Measurements from ENCODE around the gene SRRM3.

GRCh38 chr7:76201497-76202123 lies at the start of gene SRRM3:
Gene SRRM3, plus strand, starts transcription at chr7:76201896.
- PRO-cap, result no peak
- RAMPAGE, long total RNA, 2 experiments, result no peak in any of the 2 experiments

GRCh38 chr7:76282429-76283190 lies 19.9 kb upstream of the HSPB1 start:
- PRO-cap, result bidirectional peak, plus-strand start at chr7:76282646, minus-strand start at chr7:76282528
- RAMPAGE, long total RNA, 2 experiments, result no peak in any of the 2 experiments

- PRO-cap, result no peak
- RAMPAGE, long total RNA, 2 experiments, result no peak in any of the 2 experiments
Observed at GRCh38 chr7:76292458-76292696, 10.1 kb upstream of the HSPB1 start.

DNA sequence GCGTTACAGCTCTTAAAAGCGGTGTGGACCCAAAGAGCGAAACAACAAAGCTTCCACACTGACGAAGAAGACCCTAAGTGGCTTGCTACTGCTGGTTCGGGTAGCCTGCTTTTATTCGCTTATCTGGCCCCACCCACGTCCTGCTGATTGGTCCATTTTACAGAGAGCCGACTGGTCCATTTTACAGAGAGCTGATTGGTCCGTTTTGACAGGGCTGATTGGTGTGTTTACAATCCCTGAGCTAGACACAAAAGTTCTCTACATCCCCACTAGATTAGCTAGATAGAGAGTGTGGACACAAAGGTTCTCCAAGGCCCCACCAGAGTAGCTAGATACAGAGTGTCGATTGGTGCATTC lies 6.4 kb downstream of the HSPB1 start:
- PRO-cap, result no peak
- RAMPAGE, long total RNA, 2 experiments, result no peak in any of the 2 experiments

DNA sequence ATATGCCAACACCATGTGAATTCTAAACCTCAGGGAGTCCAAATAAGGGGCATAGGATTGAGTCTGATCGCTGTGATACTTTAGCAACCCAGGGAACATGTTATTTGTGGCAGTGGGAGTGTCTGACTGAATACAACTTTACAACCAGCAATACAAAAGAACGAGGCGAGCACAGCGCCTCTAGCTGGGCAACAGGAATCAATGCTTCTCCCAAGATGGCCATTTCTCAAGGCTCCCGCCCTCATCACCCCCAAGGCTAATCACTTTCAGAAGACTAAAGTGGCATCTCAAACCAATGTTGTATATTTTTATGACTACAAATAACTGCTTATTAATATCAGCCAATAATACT lies 28.1 kb downstream of the YWHAG start:
- PRO-cap, result no peak
- RAMPAGE, long total RNA, 2 experiments, result no peak in any of the 2 experiments

GRCh38 chr7:76357400-76357972 lies 1.3 kb downstream of the YWHAG start:
- PRO-cap, result no peak
- RAMPAGE, long total RNA, 2 experiments, result no peak in any of the 2 experiments

DNA sequence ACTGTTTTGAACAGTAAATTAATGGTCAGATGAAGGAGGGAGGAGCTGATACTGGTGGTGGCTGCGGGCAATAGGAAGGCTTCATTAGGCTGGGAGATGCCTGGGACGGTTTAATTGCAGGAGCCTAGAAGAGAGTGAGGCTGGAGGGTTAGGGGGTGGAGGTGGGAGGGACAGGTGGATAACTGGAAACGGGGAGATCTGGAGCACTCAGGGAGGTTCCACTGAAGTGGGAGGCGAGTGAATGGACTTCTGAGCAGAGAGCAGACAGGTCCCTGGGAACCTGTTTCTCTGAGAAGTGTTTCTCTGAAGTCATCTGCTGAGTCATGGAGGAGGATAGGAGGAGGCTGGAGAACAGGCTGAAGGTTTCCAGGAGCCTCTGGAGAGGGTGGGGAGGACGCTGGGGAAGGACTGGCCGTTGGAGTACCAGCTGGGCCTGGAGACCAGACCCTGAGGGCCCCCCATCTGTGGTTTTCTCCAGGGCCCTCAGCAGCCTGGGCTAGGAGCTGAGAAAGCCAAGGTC lies 14.4 kb upstream of the YWHAG start:
- PRO-cap, result no peak
- RAMPAGE, long total RNA, 2 experiments, result no peak in any of the 2 experiments

- PRO-cap, result no peak
- RAMPAGE, long total RNA, 2 experiments, result no peak in any of the 2 experiments
Observed at GRCh38 chr7:77068527-77069083, 6.2 kb upstream of the SPDYE18 start.

GRCh38 chr7:77202432-77203008 lies 2.9 kb upstream of the FGL2 start:
- PRO-cap, result no peak
- RAMPAGE, long total RNA, 2 experiments, result no peak in any of the 2 experiments

- PRO-cap, result no peak
- RAMPAGE, long total RNA, 2 experiments, result no peak in any of the 2 experiments
Observed at GRCh38 chr7:77225465-77226188, 26.0 kb upstream of the FGL2 start.

DNA sequence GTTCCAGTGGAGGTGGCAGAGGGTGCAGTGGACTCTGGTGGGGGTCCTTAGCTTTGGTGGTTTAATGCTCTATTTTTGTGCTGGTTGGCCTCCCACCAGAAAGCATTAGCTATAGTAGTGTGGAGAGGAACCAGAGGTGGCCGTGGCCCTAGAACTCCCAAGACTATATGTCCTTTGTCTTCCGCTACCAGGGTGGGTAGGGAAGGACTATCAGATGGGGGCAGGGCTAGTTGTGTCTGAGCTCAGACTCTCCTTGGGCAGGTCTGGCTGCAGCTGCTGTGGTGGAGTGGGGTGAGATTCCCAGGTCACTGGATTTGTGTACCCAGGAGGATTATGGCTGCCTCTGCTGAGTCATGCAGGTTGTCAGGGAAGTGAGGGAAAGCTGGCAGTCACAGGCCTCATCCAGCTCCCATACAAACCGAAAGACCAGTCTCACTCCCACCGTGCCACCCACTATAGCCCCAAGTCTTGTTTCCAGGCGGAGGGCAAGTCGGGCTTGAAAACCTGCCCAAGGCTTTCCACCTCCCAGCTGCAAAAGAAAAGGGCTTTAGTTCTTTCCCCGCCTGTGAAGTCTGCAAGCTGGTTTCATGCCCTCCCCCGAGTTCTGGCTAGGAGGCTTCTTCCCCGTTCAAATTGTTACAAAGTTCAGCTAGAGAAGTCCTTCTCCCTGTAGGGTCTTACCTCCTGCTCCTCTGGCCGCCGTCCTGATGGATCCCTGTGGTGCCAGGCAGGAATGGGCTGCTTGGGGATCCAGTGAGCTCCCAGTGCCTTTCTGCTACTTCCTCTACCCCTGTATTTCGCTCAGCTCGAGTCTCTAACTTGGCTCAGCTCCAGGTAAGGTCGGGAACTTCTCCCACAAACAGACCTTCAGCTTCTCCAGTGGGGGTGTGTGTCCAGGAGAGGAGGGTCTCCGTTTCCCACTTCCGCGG lies 106.7 kb upstream of the FGL2 start:
- PRO-cap, result no peak
- RAMPAGE, long total RNA, 2 experiments, result no peak in any of the 2 experiments

- PRO-cap, result no peak
- RAMPAGE, long total RNA, 2 experiments, result start-site peak on the minus strand in 1 of 2 experiments, at chr7:77328287-77328433 at its widest, 6 reads per replicate
Observed at GRCh38 chr7:77328129-77328612, 88.0 kb downstream of the GSAP start.

GRCh38 chr7:77339058-77339406 lies 77.1 kb downstream of the GSAP start:
- PRO-cap, result no peak
- RAMPAGE, long total RNA, 2 experiments, result no peak in any of the 2 experiments

GRCh38 chr7:77427779-77428530 lies 11.8 kb upstream of the GSAP start:
- PRO-cap, result no peak
- RAMPAGE, long total RNA, 2 experiments, result no peak in any of the 2 experiments

- PRO-cap, result no peak
- RAMPAGE, long total RNA, 2 experiments, result no peak in any of the 2 experiments
Observed at GRCh38 chr7:77467282-77467764, 51.2 kb upstream of the GSAP start.

DNA sequence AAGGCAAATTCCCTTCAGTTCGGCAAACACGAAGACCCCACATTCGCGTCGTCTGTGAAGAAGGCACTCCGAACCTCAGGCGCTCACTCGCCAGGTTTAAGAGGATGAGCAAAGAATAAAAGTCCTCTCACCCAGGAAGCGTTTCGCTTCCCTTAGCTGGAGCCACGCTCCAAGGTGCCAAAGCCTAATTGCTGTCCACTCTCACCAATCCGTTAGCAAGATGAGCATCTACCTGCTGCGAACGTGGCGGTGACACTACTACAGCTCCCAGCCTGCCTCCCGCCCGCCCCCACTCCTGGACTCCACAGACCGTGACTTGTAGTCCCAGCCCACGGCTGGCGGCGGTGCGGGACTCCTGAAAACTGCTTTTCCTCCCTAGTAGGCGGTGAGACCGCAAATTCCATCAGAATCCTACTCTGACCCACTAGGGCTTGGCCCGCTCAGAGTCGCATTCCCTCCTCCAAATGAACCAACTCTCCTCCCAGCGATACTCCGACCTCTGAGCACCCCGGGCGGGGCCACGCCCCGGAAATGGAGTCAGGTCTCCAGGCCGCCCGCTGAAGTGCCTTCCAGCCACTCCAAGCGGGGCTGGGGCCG lies 615 bp upstream of the PTPN12 start:
- PRO-cap, result bidirectional peak, plus-strand start outside the sequence, minus-strand start at position 466 of the sequence
- RAMPAGE, long total RNA, 2 experiments, result no peak in any of the 2 experiments

- PRO-cap, result no peak
- RAMPAGE, long total RNA, 2 experiments, result no peak in any of the 2 experiments
Observed at GRCh38 chr7:77587663-77588177, 50.6 kb downstream of the PTPN12 start.

DNA sequence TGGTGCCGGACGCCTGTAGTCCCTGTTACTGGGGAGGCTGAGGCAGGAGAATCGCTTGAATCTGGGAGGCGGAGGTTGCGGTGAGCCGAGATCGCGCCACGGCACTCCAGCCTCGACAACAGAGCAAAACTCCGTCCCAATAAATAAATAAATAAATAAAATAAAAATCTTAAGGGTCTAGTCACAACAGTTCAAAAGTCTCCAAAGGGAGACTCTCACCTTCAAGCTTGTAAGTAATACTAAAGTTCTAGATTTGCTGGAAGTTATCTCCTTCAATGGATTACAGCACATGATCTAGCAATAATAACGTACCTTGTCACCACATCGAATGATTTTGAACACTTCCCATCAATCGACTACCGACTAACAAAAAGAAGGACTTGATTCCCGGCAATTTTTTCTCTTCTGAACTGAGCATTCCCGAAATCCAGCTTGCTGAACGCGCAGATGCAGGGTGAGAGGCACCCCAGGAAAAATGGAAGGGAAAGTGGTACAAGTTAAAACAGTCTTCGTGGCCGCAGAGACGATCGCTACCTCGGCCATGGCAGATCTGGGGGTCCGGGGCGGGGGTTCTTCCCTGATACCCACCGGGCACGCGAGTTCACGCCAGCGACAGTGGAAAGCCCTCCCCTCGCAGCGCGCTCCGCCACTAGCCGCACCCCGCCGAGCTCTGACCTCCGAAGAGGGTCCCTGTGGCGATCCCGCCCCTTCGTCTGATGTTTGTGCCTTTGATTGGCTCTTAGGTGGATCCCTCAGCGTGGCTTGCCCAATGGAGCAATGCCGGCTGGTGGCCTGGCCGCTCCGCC lies 472 bp upstream of the RSBN1L start:
- PRO-cap, result bidirectional peak, plus-strand start at position 520 of the sequence, minus-strand start at position 434 of the sequence; unidirectional peak, minus-strand start at position 552 of the sequence; bidirectional peak, plus-strand start outside the sequence, minus-strand start at position 672 of the sequence
- RAMPAGE, long total RNA, 2 experiments, result start-site peak on the minus strand in 2 of 2 experiments, centred at positions 667 to 670 of the sequence, 66 to 81 reads per replicate

DNA sequence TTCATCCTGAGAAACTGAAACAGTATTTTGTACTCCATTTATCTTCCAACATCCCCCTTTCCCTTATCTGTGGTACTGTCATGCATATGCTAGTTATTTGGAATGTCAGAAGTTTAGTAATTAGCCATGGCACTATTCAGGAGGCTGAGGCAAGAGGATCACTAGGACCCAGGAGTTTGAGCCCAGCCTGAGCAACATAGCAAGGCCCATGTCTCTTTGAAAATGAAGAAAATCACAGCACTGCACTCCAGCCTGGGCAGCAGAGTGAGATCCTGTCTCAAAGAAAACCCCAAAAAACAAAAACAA lies 43.7 kb downstream of the TMEM60 start:
- PRO-cap, result no peak
- RAMPAGE, long total RNA, 2 experiments, result no peak in any of the 2 experiments

DNA sequence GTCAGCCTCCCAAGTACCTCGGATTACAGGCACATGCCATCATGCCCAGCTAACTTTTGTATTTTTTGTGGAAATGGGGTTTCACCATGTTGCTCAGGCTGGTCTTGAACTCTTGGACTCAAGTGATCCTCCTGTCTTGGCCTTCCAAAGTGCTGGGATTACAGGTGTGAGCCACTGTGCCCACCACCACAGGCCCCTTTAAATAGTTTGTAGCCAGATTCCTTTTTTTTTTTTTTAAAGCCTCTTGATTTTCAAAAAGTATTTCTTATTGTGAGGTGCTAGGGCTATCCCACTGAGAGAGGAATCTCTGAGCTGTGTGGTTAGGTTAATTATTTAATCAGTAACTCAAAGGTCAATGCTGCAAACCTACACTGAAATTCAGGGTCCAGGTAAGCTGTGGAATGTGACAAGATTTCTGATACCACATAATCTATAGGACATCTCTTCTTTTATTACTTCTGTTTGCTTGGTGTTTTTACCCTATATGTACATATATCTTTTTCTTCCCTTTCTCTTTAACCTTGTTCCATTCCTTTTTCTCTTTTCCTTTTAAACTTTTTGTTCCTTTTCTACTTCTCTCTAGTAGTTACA lies 31.8 kb downstream of the TMEM60 start:
- PRO-cap, result no peak
- RAMPAGE, long total RNA, 2 experiments, result no peak in any of the 2 experiments

Measured in body of pancreas (tissue), 2 donors.